Colon Carcinoma Metastatic in the Brain (tissue), 2 donors: ENCODE measurements around a stretch of chr20.

DNA sequence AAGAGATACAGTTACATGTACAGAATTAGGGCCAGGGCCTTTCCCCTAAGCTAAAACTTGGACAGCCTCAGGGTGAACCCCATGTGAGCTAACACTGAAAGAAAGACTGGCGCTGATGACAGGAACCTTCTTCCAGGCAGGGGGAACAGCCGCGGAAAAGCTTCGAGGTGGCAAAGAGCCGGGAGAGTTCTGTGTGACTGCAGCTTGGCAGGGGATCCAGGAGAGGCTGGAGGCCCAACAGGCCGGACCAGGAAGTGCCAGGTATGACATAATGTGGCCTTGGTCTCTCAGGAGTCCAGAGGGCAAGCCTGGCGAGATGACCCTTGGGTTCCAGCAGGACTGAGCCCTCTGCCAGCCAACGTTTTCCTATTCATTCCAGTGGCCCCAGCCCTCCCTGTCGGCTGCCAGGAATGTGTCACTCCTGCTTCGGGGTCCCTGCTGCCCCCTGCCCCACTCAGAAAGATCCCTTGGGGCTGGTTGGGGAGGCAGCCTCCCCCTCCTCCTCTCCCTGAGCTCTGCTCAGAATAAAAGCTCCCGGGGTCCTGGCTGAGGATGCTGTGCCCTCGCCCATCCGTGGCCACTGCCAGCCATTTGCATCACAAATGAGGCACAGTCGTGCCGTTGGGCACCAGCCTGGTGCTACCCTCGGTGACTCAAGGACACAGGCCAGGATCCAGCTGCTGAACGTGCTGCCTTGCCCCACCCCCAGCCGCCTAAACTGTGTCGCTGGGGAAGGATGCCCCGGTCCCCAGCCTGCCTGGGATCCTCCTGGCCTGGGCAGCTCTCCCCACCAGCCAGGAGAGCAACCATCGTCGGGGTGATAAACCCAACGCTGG is 37.5 kb downstream of the RBM38 start:
- PRO-cap, 2 experiments, result no peak in any of the 2 experiments

- PRO-cap, 2 experiments, result no peak in any of the 2 experiments
Measured at GRCh38 chr20:57441953-57442481, 50.8 kb downstream of the RBM38 start.

- PRO-cap, 2 experiments, result no peak in any of the 2 experiments
Measured at GRCh38 chr20:57481756-57482363, 43.1 kb downstream of the CTCFL start.

GRCh38 chr20:57630193-57630569 is 10.0 kb upstream of the ZBP1 start:
- PRO-cap, 2 experiments, result no peak in any of the 2 experiments

DNA sequence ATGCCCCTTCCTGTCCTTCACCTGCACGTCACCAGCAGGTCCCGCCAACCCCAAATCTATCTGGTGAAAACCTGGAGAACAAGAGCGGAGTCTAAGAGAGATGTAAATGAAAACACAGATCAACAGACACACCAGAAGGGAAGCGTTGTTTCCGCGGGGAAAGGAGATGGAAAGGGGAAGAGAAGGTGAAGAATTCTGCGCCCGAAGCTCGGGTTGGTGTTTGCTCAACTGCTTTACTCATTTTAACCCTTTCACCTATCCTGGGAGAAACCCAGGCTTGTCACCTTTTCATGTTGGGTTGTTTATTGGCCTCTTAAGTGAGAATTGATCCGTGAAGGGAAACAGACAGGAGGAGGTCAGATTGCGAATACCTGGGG is 30.2 kb upstream of the ZBP1 start:
- PRO-cap, 2 experiments, result no peak in any of the 2 experiments

- PRO-cap, 2 experiments, result no peak in any of the 2 experiments
Measured at GRCh38 chr20:57657333-57658314, 37.4 kb upstream of the ZBP1 start.

- PRO-cap, 2 experiments, result no peak in any of the 2 experiments
Measured at GRCh38 chr20:57675624-57676599, 33.9 kb downstream of the PMEPA1 start.

DNA sequence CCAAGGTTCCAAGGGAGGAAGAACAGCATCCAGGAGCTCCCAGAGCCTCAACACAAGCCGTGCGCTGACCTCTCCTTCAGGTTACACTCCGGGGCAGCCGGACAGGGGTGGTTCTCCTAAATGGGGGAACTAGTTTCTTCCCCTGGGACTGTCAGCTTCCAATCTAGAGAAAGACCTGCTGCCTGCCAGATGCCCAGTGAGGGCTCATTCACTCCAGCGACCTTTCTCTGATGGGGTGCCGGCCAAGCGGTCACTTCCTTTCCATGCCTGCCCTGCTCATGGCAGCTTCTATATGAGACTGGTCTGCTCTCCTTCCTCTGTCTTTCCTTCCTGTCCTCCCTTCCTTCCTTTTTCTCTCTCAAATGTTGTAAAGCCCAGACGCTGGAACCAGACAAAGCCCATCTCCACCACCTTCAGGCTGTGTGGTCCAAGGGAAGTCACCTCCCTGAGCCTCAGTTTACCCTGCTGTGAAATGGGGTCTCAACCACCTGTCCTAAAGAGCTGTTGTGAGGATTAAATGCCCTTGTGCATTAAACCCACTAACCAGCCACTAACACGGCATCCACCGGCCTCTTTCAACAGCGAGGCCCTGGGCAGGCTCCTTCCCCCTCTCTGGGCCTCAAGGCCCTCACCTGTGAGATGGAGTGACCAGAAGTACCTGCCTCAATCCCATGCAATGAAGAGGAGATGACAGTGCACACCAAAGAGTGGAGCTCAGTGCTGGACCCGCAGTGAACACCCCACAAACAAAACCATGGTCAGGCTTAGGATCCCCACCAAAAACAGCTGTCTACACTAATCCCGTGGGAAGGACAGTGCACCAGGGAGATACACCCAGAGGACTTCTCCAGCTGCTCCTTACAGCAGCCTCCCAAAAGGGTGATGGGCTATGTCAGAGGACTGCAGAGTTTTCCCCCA is 23.5 kb downstream of the PMEPA1 start:
- PRO-cap, 2 experiments, result no peak in any of the 2 experiments

GRCh38 chr20:57697904-57698860 is 11.6 kb downstream of the PMEPA1 start:
- PRO-cap, 2 experiments, result peak in 2 of 2 experiments; most common plus-strand start chr20:57698655 (in 1); most common minus-strand start chr20:57698200 (in 1)

- PRO-cap, 2 experiments, result no peak in any of the 2 experiments
Measured at GRCh38 chr20:57705403-57706017, 4.3 kb downstream of the PMEPA1 start.

DNA sequence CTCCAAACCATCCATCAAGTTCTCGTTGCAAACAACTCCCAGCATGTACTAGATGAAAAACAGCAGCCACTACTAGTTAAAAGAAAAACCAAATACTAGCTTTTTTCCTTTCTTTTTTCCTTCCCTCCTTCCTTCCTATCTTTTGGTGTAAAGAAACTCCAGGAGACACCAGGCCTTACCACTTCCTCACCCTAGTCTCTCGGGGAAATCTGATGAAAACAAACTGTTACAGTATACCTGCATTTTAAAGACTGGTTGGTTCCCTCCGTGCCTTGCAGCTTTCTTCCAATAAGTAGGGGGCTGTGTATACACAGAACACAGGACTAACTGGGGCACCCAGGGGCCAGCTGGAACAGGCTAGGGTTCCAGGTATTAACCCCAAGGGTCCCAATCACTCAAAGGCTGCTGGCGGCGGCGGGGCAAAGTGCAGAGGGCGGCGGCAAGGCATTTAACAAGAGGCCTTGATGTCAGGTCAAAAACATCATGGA is 2.7 kb downstream of the PMEPA1 start:
- PRO-cap, 2 experiments, result no peak in any of the 2 experiments

- PRO-cap, 2 experiments, result no peak in any of the 2 experiments
Measured at GRCh38 chr20:57747906-57748312, 38.1 kb upstream of the PMEPA1 start.

GRCh38 chr20:58135209-58135527 is 15.5 kb upstream of the C20orf85 start:
- PRO-cap, 2 experiments, result no peak in any of the 2 experiments

DNA sequence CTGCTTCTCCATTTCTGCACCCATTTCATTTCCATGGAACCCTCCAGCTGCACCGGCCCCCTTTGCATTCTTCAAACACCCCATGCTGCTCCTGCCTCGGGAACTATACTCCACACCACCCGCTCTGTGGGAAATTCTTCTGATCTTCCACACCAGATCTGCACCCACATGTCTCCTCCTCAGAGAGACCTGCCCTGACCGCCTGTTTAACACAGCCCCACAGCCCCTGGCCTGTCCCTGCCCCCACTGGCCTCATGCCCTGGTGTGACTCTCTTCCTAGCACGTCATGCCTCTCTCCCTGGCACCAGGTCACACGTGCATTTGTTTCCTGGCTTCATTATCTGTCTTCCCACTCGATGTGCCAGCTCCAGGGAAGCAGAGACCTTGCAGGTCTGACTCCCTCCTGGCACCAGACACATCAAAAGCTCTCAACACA is 1.8 kb upstream of the C20orf85 start:
- PRO-cap, 2 experiments, result no peak in any of the 2 experiments

GRCh38 chr20:58232561-58233170 is 4.2 kb upstream of the ANKRD60 start:
- PRO-cap, 2 experiments, result no peak in any of the 2 experiments

GRCh38 chr20:58236888-58237457 is 8.5 kb upstream of the ANKRD60 start:
- PRO-cap, 2 experiments, result peak in 1 of 2 experiments; most common minus-strand start chr20:58237233 (in 1)

DNA sequence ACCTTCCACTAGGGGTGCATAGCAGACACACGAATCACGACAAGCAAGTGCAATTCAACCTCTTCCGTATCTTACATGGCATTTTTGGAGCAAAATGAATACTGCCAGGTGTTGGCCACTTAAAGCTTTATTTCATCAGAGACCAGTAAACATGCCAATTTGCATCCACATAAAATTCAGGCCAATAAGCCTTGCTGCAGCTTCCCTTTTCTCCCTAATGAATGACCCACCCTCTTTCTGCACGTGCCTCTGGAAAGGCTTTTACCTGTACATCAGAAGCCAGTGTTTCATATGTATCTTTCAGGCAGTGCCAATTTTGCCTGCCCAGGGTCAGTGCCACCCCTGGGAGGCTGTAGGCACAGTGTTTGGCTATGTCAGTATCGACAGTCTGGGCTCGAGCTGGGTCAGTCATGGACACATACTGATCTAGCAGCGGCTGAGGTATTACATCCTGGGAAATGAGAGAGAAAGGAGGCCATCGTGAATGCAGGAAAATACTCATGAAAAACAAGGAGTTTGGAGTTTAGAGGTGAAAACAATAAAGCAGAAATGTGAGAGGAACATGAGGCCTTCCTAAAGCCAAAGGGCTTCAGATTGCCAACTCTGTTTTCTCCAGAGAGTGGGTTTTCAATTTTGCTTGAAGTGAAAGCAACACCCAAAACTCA is 11.1 kb upstream of the ANKRD60 start:
- PRO-cap, 2 experiments, result no peak in any of the 2 experiments

DNA sequence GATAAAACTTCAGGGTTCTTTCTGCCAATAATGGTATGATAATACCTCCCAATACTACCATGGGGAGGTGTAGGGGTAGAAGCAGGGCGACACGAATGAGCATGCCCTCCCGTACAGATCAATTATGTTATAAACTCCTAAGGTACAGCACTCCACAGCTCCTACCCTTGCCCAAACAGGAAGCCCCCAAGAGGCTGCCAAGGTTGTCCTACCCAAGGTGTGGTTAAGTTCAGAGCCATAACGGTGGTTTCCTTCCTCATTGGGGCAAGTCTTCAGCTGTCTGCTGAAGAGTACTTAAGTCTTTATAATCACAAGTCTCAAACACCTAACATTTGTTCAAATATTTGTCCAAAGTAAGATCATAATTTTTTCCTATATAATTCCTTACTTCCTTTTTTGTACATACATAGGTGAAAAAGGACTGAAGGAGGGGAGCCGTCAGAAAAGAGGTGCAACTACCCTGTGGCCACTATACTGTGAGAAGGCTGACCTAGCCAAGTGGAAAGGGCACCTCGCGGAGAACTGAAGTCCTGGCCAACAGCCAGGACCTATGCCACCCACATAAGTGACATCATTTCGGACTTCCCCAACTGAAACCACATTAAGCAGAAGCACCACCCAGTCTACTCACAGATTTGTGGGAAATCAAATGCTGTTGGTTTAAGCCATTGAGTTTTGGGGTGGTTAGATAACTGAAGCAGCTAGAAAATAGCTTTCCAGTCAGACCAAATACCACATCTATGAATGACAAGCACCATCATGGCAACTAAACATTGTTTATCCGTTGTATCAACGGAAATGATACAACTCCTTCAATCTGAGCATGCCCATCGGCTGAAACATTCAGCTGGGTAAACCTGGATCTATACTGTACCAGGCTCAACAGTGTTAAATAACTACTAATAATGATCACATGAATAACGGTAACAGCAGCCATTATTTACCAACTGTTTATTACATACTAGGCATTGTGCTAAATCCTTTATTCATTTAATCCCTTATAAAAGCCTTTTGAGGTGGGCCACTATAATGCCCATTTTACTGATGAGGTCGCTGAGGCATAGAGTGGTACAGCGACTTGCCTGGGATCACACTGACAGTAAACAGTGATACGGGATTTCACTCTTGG is 2.8 kb upstream of the RAB22A start:
- PRO-cap, 2 experiments, result no peak in any of the 2 experiments

DNA sequence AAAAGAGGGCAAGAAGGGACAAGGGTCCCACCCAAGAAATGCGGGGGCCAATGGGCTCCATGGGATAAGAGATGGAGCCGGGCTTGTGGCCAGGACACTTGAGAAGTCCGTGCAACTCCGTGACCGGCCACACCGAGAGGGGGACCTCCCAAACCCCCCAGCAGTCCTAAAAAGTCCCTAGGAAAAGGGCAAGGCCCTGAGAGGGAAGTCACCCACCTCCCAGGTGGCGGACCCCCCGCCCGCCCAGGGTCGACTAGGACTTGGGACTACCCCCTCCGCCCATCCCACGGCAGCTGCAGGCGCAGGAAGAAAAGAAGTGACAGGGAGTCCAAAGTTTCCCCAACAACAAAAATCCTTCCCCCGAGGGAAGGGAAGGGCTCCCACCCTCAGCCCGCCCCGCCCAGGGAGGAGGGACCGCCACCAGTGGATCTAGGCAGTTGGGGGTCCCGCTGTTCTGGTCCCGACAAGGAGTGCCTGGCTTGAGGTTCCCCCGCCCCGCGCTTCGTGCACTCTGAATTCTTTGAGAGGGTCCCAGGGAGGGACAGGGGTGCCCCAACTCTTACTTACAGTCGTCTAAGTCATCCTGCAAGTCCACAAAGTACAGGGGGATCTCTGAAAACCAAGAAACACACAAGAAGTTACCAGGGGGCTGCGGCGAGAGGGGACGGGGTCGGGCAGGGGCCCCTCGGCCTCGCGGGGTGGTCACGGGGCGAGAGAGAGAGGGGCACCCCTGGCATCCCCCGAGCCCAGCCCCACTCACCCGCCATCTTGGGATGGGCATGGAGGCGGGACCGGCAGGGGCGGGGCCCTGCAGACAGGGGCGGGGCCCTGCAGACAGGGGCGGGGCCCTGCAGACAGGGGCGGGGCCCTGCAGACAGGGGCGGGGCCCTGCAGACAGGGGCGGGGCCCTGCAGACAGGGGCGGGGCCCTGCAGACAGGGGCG is 585 bp upstream of the RAB22A start:
- PRO-cap, 2 experiments, result peak in 2 of 2 experiments; most common plus-strand start position 423 of the sequence (in 2); most common minus-strand start position 770 of the sequence (in 2)

DNA sequence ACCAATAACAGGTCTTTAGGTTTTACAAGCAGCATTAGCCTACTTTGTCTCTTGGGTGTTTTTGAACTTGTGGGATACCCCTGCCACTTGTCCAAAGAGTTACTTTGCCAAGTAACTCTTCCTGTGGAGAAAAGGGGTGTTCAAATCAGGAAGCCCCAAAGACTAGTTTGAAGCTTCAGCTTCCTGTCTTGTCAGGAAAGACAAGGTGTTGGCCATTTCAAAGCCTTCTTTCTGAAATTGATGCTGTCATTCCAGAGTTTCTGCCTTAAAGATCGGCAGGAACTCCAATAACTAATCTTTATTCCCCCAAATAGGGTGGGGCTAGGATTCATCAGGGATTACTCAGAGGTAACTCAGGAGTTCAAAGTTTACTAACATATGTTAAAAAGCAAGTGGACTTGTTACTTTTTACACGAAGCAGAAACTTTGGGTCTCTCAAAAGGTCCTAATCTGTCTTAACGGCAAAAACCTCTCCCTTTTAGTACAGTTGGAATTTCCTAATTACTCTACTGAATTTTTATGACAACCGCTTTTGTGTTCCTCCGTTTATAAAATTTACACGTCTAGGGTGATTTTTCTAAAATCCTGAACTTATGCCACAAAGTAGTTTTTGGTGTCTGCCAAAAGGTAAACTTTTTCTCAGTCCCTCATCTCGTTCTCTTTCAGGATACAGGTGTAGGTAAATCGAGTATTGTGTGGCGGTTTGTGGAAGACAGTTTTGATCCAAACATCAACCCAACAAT is 1.0 kb downstream of the RAB22A start:
- PRO-cap, 2 experiments, result peak in 2 of 2 experiments; most common minus-strand start position 274 of the sequence (in 2)